Adrenal gland (tissue), 7 donors: ENCODE results near the gene MAP2K1.

GRCh38 chr15:65688422-65689438 is 67.0 kb downstream of the SLC24A1 start:
- PRO-cap, 3 experiments: no peak in any of the 3 experiments
- RAMPAGE, long total RNA, 4 experiments: no peak in any of the 4 experiments
- RRBS: no CpG with 5 or more reads among the region's 3 CpGs

GRCh38 chr15:65772865-65773198 is 19.3 kb downstream of the DENND4A start:
- PRO-cap, 3 experiments: no peak in any of the 3 experiments
- RAMPAGE, long total RNA, 4 experiments: no peak in any of the 4 experiments
- RRBS: no CpG with 5 or more reads among the region's 3 CpGs

- PRO-cap, 3 experiments: no peak in any of the 3 experiments
- RAMPAGE, long total RNA, 4 experiments: no peak in any of the 4 experiments
- RRBS: no CpG with 5 or more reads among the region's 5 CpGs
Observed at GRCh38 chr15:65857864-65858566, 11.3 kb upstream of the RAB11A start.

DNA sequence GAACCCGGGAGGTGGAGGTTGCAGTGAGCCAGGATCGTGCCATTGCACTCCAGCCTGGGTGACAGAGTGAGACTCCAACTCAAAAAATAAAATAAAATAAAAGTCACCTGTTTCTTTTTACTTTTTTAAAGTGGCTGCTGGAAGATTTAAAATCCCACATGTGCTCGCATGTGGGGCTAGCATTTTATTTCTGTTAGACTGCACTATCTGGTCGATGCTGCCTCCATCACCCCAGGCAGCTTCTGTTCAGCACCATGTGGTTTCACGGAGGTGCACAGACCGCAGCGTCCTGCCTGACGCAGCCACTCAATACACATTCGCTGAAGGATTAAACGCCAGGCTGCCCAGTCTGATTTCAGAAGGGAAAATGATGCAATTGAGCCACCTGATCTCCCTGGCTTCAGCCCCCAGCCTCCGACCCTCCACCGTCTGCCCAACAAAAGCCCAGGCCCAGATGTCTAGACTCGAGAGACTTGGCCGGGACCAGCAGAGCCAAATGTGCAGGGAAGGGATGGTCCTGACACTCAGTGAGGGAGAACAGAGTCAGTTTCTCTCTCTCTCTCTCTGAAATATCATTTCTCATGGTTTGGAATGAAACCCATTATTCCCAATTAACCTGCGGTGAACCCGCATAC is 84.5 kb downstream of the MEGF11 start:
- PRO-cap, 3 experiments: no peak in any of the 3 experiments
- RAMPAGE, long total RNA, 4 experiments: no peak in any of the 4 experiments
- RRBS: no CpG with 5 or more reads among the region's 16 CpGs

GRCh38 chr15:66386494-66387710 is at the start of gene MAP2K1:
TSS of gene MAP2K1 (plus strand) at chr15:66386912.
- PRO-cap, 3 experiments: peak in 3 of 3 experiments; most common plus-strand start chr15:66386912 (in 2); most common minus-strand start chr15:66386674 (in 3)
- RAMPAGE, long total RNA, 4 experiments: start-site peak on the plus strand in 4 of 4 experiments, at chr15:66386911-66387356 at its widest, 31 to 118 reads per replicate; start-site peak on the minus strand in 4 of 4 experiments, at chr15:66386684-66386756 at its widest, 6 to 120 reads per replicate
- RRBS: 1% methylated on average over 60 of the region's 121 CpGs

- PRO-cap, 3 experiments: no peak in any of the 3 experiments
- RAMPAGE, long total RNA, 4 experiments: no peak in any of the 4 experiments
- RRBS: no CpG with 5 or more reads among the region's 8 CpGs
Observed at GRCh38 chr15:66472123-66472695, 25.4 kb downstream of the SNAPC5 start.

DNA sequence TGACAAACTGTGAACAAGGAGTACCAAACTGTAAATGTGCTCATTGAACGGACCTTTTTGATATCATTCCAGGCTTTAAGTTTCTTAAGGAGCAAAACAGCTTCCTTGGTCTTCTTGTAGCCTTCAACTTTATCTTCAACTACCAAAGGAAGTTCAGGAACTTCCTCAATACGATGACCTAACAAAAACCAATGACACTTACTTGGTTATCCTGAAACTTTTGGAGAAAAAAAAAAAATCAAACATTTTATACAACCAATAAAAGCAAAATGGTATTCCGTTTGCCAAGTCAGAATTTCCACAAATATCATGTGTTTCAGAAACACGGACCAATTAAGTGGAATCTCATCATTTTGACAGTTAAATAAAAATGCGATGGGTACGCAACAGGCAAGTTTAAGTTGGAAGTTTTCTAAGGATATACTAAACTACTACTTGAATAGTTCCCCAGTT is 2.9 kb downstream of the RPL4 start:
- PRO-cap, 3 experiments: no peak in any of the 3 experiments
- RAMPAGE, long total RNA, 4 experiments: no peak in any of the 4 experiments
- RRBS: no CpG with 5 or more reads among the region's 6 CpGs

DNA sequence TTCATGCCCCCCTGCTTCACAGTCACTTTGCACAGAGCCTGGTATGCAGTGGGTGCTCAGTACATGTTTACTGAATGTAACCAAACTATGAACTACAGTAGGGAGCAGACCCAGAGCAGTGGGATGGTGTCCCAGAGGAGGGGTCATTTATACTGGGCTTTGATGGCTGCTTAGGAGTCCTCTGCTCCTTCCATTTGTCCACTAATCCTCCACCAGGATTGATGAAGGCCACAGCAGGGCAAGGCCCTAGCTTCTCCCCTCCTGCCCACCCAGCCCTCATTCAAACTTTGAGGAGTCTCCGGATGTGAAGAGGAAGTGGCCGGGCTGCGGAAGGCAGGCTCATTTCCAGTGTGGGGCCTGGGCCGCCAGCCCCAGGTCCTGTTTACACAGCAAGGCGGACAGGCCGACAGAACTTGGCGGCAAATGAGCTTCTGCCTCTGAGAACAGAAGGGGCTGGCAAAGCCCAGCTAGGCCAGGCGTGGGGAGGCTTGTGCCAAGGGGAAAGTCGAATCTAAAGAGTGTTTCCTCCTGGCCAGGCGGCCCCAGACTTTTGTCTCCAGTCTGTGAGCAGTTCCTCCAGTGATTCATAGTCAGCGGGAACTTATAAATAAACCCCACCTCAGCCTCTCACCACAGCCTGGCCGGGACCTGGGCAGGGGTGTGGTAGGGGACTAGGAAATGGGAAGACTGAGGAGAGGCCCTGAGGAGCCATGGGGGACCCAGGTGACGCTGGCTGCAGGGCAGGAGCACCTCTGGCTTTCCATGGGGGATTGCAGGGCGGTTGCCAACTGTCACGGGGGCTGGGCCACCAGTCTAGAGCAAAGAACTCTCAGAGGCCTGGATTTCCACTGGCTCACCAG is 51.6 kb upstream of the LCTL start:
- PRO-cap, 3 experiments: peak in 3 of 3 experiments; most common plus-strand start position 633 of the sequence (in 3); most common minus-strand start position 558 of the sequence (in 3)
- RAMPAGE, long total RNA, 4 experiments: no peak in any of the 4 experiments
- RRBS: no CpG with 5 or more reads among the region's 15 CpGs

- PRO-cap, 3 experiments: no peak in any of the 3 experiments
- RAMPAGE, long total RNA, 4 experiments: no peak in any of the 4 experiments
- RRBS: 90% methylated on average over 6 of the region's 17 CpGs
Observed at GRCh38 chr15:66630872-66631486, 65.2 kb upstream of the LCTL start.

GRCh38 chr15:66642481-66642937 is 59.5 kb upstream of the SMAD6 start:
- PRO-cap, 3 experiments: no peak in any of the 3 experiments
- RAMPAGE, long total RNA, 4 experiments: no peak in any of the 4 experiments
- RRBS: no CpG with 5 or more reads among the region's 3 CpGs

GRCh38 chr15:67044227-67044822 is 21.1 kb upstream of the SMAD3 start:
- PRO-cap, 3 experiments: no peak in any of the 3 experiments
- RAMPAGE, long total RNA, 4 experiments: no peak in any of the 4 experiments
- RRBS: no CpG with 5 or more reads among the region's 8 CpGs

- PRO-cap, 3 experiments: no peak in any of the 3 experiments
- RAMPAGE, long total RNA, 4 experiments: no peak in any of the 4 experiments
- RRBS: no CpG with 5 or more reads among the region's 12 CpGs
Observed at GRCh38 chr15:67104978-67106140, 40.0 kb downstream of the SMAD3 start.

DNA sequence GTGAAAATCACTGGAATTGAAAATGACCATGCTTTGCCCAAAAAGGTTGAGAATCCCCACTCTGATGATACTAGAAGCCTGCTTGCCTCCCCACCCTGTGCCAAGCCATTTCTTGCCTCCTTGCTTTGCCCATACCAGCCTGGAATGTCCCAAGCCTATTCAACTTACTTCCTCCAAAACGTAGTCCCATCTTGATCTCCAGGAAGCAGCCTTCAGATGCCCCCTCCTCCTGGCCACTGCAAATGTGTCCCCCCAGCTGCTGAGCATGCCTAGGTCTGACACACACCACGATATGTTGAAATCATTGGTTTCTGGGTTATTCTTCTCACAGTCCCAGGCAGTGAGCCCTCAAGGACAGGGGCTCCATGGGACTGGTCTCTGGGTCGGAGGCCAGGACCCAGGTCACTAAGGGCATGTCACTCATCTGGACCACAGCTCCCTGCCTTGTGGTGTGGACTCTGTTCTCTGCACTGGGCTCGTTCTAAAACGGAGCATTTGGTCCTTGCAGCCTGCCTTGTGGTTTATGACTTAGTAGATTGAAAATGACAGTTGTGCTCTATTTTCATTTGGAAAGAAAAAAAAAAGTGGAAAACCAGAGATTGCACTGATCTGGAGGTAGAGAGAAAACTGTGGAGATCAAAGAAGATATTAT is 43.0 kb downstream of the SMAD3 start:
- PRO-cap, 3 experiments: no peak in any of the 3 experiments
- RAMPAGE, long total RNA, 4 experiments: no peak in any of the 4 experiments
- RRBS: no CpG with 5 or more reads among the region's 5 CpGs

- PRO-cap, 3 experiments: no peak in any of the 3 experiments
- RAMPAGE, long total RNA, 4 experiments: no peak in any of the 4 experiments
- RRBS: no CpG with 5 or more reads among the region's 29 CpGs
Observed at GRCh38 chr15:67125084-67126381, 60.1 kb downstream of the SMAD3 start.

GRCh38 chr15:67139857-67140256 is 74.5 kb downstream of the SMAD3 start:
- PRO-cap, 3 experiments: no peak in any of the 3 experiments
- RAMPAGE, long total RNA, 4 experiments: no peak in any of the 4 experiments
- RRBS: no CpG with 5 or more reads among the region's 4 CpGs

- PRO-cap, 3 experiments: no peak in any of the 3 experiments
- RAMPAGE, long total RNA, 4 experiments: no peak in any of the 4 experiments
- RRBS: no CpG with 5 or more reads among the region's 8 CpGs
Observed at GRCh38 chr15:67148287-67148935, 83.0 kb downstream of the SMAD3 start.

GRCh38 chr15:67193274-67194293 is 60.9 kb downstream of the AAGAB start:
- PRO-cap, 3 experiments: no peak in any of the 3 experiments
- RAMPAGE, long total RNA, 4 experiments: start-site peak on the plus strand in 1 of 4 experiments, at chr15:67193747-67194112 at its widest, 10 reads per replicate
- RRBS: no CpG with 5 or more reads among the region's 16 CpGs

DNA sequence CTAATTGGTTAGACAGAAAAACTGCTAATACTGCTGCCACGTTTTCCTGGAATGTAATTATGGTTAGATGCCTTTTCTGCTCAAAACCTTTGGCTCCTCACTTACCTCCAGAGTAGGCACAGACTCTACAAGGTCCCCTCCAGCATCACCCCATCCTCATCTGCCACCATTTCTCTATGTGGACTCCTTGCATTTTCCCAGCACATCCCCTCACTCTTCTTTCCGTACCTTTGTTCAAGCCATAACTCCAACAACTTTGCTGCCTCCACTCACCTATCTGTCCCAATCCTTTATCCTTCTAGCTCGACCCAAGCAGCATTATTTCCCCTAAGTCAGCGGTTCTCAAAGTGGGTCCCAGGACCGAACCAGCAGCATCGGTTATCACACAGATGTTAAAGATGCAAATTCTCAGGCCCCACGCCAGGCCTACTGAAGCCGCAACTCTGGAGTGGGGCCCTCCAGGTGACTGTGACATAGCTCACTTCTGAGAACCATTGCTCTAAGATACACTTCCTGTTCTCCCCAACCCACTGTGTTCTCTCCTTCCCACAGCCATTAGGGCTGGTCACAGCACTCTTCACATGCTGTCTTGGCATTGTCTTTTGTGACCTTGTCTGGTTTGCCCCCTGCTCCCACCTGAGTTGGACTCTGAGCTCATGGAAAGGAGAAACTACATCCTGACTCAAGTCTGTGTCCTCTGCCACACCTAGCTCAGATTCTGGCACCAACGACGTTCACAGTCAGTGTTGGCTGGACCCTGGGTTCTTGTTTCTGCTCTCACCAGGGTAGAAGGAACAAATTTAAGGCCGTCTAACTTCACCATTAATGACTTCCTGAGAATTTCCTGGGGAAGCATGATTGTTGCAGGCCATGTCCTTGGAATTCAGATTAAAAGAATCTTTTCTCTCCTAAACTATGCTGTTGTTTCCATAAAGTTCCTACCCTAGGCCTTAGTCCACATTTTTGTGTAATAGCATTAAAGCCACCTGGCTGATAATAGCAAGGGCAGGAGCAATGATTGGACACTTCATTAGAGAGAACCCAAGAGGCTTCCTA is 56.1 kb downstream of the AAGAB start:
- PRO-cap, 3 experiments: peak in 1 of 3 experiments; most common minus-strand start position 377 of the sequence (in 1)
- RAMPAGE, long total RNA, 4 experiments: no peak in any of the 4 experiments
- RRBS: no CpG with 5 or more reads among the region's 11 CpGs

- PRO-cap, 3 experiments: no peak in any of the 3 experiments
- RAMPAGE, long total RNA, 4 experiments: no peak in any of the 4 experiments
- RRBS: no CpG with 5 or more reads among the region's 3 CpGs
Observed at GRCh38 chr15:67571587-67572031, 29.1 kb downstream of the MAP2K5 start.

- PRO-cap, 3 experiments: no peak in any of the 3 experiments
- RAMPAGE, long total RNA, 4 experiments: no peak in any of the 4 experiments
- RRBS: 11% methylated on average over 14 of the region's 26 CpGs
Observed at GRCh38 chr15:67834644-67835013, 9.3 kb downstream of the SKOR1 start.